Esophagus squamous epithelium (tissue), 4 donors: ENCODE measurements around a stretch of chr14.

GRCh38 chr14:91087599-91088061 is 26.2 kb upstream of the DGLUCY start:
- PRO-cap, result unidirectional peak, plus-strand start at chr14:91087791
- RAMPAGE, long total RNA, 4 experiments, result no peak in any of the 4 experiments

DNA sequence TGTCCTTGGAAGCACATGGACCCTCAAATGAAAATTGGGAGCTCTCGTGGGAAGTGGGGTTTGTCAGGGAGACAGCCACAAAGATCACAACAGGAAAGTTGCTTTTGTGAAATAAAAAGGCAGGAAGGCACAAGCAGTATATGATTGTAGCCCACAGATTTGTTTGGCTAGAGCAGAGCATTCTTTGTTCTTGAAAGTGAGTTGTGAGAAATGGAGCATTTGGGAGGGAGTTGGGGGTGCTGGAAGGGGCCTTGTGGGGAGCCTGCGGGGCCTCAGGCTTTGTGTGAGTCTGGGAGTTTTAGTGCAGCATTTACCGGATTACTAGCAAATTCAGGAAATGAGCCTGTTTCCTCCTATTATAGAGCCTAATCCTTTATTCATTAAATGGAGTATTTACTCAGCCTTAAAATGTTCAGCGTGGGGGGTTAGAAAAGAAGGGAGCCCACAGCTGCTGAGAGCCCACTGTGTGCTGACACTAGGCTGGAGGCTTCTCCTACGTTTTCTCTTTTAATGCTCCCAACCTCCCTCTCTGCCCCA is 30.9 kb downstream of the DGLUCY start:
- PRO-cap, result no peak
- RAMPAGE, long total RNA, 4 experiments, result no peak in any of the 4 experiments

DNA sequence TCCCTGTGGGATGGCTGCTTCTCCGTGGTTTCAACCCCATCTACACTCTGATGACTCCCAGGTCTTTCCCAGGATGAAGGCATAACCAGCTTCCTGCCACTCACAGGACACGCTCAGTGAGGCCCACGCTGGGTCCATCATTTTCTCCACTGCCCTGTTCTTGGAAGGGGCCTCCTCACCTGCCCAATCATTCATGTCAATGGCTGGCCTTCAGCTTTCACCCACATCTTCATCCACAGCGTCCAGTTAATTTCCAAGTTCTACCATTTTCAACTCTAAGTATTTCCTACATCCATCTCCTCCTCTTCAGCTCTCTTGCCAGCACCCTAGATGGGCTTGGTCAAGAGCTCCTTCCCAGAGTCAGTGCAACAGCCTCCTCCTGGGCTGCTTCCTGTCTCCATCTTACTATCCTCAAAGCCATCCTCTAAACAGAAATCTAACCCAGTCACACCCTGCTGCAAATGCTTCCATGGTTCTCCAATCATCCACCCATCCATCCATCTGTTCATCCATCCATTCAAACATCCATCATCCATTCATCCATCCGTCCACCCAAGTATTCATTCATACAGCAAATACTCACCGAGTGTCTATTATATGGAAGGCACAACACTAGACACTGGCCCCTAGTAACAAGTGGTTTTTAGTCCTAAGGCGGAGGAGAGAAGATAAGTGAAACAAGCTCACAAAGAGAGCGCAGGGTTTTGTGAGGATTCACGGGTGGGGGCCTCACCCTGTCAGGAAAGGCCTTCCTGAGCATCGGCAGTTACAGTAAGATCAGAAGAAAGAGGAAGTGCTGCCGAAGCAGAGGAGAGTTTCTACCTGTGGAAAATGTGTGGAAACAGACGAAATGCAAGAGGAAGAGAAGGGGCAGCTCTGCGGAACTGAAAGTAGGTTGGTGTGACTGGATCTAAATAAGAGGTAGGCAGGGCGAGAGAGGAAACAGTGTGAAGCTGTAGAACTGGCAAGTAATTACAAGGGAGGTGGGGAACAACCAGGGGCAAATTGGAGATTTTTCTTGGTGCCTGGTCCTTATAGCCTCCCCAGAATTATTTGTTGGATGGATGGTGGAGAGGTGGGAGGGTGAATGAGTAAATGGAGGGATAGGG is 2.9 kb downstream of the GPR68 start:
- PRO-cap, result unidirectional peak, plus-strand start at position 780 of the sequence; bidirectional peak, plus-strand start at position 945 of the sequence, minus-strand start at position 886 of the sequence
- RAMPAGE, long total RNA, 4 experiments, result no peak in any of the 4 experiments

DNA sequence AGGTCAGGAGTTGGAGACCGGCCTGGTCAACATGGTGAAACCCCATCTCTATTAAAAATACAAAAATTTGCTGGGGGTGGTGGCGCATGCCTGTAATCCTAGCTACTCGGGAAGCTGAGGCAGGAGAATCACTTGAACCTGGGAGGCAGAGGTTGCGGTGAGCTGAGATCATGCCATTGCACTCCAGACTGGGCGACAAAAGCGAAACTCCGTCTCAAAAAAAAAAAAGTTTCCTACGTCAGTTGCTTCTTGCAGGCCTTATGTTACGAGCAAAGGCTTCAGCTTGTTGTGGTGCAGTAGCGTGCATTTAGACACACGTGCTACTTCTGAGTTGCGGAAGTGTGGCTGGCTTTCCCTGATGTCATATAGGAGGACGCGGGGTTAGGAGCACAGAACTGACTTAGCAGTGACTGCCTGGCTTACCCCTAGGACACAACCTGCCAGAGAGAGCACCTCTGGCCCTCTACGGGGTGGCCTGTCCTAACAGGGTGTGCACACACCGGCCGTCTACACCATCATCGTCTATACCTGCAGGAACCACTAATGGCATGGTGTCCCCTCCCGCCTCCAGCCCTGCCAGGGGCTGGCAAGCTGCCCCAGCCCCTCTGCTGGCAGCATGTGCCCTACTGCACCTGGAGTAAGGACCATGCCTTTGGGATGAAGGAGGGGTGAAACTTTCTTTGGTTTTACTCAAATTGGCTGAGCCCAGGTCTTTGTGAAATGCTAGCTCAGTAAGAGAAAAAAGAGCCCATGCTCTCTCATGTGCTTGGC is 1.6 kb upstream of the GPR68 start:
- PRO-cap, result unidirectional peak, plus-strand start at position 392 of the sequence
- RAMPAGE, long total RNA, 4 experiments, result no peak in any of the 4 experiments

- PRO-cap, result no peak
- RAMPAGE, long total RNA, 4 experiments, result no peak in any of the 4 experiments
Measured at GRCh38 chr14:91315611-91316611, 71.4 kb upstream of the GPR68 start.

DNA sequence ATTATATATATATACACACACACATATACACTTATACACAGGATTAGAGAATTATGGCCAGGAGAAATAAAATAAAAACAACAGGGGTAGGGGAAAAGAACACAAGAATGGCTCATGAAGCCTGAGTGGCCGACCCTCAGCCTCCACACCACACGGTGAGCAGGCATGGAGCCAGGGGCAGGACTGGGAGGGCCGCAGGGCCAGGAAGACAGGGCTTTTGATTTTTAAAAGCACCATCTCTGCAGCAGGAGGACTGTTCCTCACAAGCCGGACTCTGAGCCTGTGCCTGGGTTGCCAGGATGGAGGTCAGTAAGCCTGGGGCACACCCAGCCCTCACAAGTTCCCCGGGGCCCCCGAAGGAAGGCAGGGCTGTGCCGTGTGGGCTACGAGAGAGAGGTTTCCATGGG is 65.0 kb downstream of the CCDC88C start:
- PRO-cap, result no peak
- RAMPAGE, long total RNA, 4 experiments, result no peak in any of the 4 experiments

- PRO-cap, result no peak
- RAMPAGE, long total RNA, 4 experiments, result no peak in any of the 4 experiments
Measured at GRCh38 chr14:91384308-91385177, 33.1 kb downstream of the CCDC88C start.

DNA sequence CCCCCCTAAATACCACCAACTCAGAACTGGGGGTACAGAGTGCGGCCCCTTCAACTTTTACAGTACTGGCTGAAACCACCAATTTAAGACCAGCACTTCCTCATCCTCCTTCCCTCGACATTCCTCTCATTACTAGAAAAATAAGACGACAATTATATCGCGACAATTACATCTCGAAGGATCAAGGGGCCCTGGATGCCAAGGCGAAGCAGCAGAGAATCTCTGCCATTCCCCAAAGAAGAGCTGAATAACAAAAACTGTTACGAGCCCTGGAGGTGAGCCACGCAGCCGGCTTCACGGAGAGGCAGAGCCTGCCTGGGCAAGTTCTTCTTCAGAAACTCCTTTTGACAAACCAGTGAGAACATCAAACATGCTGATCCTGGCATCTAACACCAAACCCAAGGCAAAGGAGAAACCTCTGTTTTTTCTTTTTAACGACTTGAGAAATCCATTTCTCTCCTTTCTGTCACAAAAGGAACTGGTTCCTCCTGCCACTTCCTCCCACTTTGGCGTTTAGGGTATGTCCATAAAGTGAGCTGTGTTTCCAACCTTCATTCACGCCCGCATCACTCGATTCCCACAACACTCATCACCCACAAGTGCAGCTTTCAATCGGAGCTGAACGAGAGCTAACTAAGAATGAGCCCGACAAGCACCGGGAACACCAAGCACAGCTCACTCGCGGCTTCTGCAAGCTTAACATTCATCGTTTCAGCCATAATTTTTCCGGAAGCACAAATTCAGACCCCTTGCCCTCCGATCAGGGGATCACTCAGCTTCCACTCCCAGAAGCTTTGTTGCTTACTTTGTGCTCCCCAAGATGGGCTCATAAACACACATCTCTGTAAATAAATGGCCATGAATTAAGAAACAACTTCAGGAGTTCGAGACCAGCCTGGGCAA is 21.5 kb downstream of the CCDC88C start:
- PRO-cap, result bidirectional peak, plus-strand start at position 334 of the sequence, minus-strand start at position 317 of the sequence; unidirectional peak, plus-strand start at position 636 of the sequence
- RAMPAGE, long total RNA, 4 experiments, result no peak in any of the 4 experiments

- PRO-cap, result unidirectional peak, minus-strand start at chr14:91400199
- RAMPAGE, long total RNA, 4 experiments, result no peak in any of the 4 experiments
Measured at GRCh38 chr14:91399910-91400482, 17.6 kb downstream of the CCDC88C start.

DNA sequence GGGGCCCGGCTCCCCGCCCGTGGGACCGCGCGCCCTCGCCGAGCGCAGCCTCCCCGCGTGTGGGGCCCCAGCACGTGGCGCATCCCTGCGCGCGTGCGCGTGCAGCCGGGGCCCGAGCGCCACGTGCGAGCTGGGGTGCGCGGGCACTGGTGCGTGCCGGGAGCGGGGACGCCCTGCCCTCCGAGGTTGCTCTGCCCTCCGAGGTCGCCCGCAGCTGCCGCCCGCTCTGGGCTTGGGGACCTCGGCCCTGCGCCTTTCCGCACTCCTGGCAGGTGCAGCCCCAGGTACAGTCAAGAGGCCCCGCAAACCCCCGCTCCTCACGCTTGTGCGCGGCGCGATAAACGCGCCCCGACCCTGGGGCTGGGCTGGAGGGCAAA is 425 bp upstream of the CCDC88C start:
- PRO-cap, result no peak
- RAMPAGE, long total RNA, 4 experiments, result no peak in any of the 4 experiments

- PRO-cap, result no peak
- RAMPAGE, long total RNA, 4 experiments, result no peak in any of the 4 experiments
Measured at GRCh38 chr14:91573900-91575011, 64.1 kb upstream of the PPP4R3A start.

- PRO-cap, result unidirectional peak, plus-strand start at chr14:91655299
- RAMPAGE, long total RNA, 4 experiments, result no peak in any of the 4 experiments
Measured at GRCh38 chr14:91655172-91655402, 76.8 kb downstream of the CATSPERB start.

DNA sequence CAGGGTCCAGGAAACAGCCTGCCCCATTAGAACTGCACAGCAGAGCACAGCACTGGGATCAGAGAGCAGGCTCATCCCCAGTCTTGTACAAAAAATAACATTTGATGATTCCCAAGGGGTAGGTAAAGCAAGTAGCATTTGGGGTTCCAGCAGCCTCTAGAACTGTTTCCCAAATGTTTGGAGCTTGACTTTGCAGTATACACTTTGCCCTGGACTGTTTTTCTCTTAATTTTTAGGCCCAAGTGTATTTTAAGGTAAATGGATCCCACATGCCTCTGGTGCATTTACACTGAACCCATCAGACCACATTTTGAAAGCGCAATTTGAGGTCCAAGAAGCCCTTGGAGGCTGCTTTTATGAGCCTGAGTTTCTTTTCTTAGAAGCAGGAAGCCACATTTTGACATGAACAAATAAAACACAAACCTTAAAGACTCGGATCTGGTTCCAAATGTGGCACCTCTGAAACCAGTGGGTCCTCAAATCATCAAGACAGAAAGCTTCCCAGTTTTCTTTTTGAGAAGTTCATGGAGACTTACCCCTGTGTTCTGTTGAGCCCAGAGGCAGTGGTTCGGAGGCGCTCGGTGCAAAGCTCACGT is 512 bp downstream of the TC2N start:
- PRO-cap, result no peak
- RAMPAGE, long total RNA, 4 experiments, result no peak in any of the 4 experiments

DNA sequence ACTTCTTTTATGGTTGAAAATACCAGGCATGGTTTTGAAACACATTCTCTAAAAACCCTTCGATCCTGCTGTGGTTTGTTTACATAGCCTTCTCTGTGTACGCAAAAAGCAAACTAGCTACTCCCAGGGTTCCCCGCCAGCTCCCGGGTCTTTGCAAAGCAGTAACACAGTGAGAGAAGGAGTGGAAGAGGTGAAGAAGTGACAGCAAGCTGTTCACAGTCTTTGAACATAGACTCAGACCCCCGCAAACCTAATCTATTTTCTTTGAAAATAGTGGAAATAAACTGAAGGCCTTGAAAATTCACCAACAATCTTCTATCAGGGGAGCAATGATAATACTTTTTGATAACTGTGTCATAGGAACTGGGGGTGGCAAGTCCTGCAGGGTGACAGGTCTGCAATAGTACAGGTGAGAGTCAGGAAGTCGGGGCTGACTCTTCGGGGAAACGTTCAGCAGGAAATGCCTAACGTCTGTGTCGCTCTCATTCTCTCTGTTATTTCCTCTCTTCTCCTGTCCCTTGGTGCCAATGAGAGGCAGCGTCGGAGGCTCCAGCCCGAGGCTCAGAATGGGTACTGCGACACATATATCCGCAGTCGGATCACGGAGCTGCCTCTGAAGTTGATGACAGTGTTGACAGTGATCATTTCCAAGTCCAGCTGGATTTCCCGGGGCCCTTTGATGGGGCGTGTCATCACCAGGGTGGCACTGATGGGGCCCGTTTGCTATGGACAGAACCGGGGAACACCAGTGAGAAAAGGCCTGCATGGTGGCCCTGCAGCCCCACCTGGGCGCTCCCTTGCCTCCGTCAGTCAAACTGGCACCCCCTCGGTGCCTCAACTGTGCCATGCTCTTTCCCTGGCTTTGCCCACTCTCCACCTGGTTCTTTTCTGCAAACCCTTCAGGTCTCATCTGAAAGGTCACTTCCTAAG is 2.6 kb upstream of the TC2N start:
- PRO-cap, result unidirectional peak, plus-strand start at position 514 of the sequence; unidirectional peak, plus-strand start at position 593 of the sequence
- RAMPAGE, long total RNA, 4 experiments, result no peak in any of the 4 experiments

DNA sequence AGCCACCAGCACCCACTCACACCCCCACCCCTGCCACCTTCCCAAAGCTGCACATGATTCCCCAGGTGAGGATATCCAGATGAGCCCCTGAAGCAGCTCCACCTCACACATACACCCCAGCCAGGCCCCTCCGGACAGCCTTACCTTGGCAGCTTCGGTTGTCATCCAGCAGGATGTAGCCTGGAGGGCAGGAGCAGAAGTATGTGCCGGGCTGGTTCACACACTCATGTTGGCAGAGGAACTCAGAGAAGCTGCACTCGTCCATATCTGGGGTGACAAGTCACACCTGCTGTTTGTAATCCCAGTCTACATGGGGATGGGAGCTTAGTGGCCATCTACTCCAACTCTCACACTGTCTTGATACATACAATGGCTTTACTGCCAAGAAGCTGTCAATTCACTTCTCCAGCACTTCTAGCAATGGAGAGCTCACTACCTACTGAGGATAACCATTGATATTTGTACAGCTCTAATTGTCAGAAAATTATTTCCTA is 15.5 kb upstream of the TC2N start:
- PRO-cap, result no peak
- RAMPAGE, long total RNA, 4 experiments, result no peak in any of the 4 experiments

- PRO-cap, result no peak
- RAMPAGE, long total RNA, 4 experiments, result no peak in any of the 4 experiments
Measured at GRCh38 chr14:91891019-91891450, 23.7 kb upstream of the TC2N start.

DNA sequence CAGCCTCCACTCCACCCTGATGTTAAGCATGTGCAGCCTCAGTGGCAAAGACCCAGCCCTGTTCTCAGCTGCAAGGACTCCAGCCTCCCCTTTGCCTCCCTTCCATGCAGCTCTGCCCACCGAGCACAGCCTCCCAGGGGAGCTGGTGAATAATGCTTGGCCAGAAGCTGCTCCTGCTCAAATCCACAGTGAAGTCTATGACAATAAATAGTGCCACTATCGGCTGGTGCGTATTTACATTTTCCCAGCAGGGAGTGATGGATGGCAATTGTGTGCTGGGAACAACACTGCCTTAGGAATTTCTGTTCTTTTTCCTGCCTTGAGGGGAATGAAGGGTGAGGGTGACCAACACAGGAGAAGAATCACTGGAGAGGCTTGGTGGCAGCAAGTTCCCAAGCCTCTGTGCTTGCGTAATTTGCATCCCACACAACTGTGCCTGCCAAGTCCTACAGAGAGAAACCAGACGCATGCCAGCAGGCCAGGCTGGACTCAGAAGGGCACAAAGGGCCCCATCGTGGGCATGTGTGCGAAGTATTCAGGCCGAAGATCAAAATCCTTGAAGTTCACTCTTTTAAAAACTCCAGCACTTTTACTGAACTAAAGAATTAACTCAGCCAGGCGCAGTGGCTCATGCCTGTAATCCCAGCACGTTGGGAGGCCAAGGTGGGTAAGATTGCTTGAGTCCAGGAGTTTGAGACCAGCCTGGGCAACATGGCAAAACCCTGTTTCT is 30.0 kb upstream of the TC2N start:
- PRO-cap, result no peak
- RAMPAGE, long total RNA, 4 experiments, result no peak in any of the 4 experiments

DNA sequence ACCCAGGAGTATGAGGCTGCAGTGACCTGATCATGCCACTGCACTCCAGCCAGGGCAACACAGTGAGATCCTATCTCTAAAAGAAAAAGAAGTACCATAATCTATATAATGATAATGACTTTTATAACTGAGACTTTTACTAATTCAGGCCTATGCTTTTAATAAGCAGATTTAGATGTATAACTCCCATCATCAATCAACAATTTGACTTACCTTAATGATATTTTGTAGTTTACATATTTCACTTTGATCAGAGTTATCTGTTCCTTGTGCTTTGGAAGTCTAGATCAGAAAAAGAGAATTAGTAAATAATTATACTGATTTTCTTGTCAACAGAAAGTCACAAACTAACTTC is 22.4 kb downstream of the TRIP11 start:
- PRO-cap, result no peak
- RAMPAGE, long total RNA, 4 experiments, result no peak in any of the 4 experiments

DNA sequence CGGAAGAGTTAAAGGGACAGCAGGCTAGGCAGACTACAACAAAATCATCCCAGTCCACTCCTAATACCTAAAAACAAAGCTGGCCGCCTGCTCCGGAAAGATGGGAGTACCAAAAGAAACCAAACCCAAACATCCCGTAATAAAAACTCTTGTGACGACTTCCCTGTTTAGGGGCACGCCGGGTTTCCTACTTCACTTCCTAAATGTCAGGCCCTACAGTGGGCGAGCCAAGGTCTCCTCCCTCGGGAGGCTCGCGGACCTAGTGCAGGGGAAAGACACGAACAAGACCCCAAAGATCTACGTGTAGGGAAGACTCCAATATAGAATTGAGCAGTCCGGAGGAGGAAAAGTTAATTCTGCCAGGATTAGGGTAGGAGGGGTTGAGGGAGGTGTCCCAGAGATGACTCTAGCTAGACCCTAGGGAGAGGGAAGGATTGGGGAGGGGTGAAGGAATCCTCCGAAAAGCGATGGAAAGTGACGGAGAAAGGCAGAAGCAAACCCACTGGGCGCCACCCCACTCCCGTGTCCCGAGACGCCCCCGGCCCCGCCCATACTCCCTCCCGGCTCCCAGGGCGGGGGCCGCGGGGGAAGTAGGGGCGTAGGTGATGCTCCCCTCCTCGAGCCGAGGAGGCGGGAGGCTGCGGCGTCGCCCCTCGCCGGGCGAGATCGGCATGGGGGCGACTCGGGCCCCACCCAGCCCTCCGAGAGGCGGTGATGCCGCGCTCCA is 466 bp downstream of the ATXN3 start:
- PRO-cap, result bidirectional peak, plus-strand start at position 195 of the sequence, minus-strand start at position 100 of the sequence; bidirectional peak, plus-strand start at position 608 of the sequence, minus-strand start at position 526 of the sequence
- RAMPAGE, long total RNA, 4 experiments, result no peak in any of the 4 experiments

- PRO-cap, result no peak
- RAMPAGE, long total RNA, 4 experiments, result no peak in any of the 4 experiments
Measured at GRCh38 chr14:92503795-92504423, 9.7 kb upstream of the RIN3 start.